Vagina (tissue), 1 donor: Measurements from ENCODE around the gene HOXA9.

GRCh38 chr7:25625323-25625900 is 397.1 kb upstream of the NPVF start:
- PRO-cap: no peak
- RAMPAGE, long total RNA: no peak

DNA sequence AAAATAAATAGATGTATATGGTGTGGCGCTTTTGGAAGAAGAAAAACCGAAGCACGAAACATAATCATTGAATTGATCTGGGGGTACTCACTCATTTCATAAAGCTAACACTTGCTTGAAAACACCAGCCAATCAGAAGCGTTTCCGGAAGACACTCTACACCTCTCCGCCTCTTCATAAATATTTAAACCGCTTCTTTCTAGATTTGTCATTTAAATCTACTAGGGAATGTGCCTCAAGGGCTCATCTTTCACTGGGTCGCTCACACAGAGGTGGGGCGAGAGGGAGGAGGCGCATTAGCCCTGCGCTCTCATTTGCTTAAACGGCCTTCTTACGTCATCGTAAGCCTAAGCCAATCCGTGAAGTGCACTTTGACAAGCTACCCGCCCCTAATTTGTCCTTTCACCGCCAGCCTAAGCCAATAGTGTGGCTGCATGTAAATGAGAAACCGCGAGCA is 289.9 kb upstream of the NFE2L3 start:
- PRO-cap: bidirectional peak, plus-strand start outside the sequence, minus-strand start at position 268 of the sequence
- RAMPAGE, long total RNA: no peak

DNA sequence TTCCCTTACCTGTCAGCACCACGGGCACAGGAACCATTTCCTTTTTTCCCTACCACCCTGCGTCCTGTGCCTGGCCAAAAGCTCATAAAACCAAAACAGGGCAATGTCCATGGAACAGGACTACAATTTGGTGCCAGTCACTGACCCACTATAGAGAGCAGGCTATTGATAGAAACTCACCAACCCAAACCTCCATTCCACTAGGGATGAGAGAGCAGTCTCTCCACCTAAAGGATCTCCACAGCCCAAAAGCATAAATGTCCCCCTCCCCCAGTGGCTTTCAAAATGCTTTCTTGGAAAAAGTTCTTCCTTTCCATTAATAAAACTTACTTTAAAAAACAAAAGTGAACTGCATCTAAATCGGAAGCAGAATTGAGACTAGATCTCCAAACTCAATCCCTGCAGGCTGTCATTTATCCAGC is 202.9 kb upstream of the NFE2L3 start:
- PRO-cap: no peak
- RAMPAGE, long total RNA: no peak

DNA sequence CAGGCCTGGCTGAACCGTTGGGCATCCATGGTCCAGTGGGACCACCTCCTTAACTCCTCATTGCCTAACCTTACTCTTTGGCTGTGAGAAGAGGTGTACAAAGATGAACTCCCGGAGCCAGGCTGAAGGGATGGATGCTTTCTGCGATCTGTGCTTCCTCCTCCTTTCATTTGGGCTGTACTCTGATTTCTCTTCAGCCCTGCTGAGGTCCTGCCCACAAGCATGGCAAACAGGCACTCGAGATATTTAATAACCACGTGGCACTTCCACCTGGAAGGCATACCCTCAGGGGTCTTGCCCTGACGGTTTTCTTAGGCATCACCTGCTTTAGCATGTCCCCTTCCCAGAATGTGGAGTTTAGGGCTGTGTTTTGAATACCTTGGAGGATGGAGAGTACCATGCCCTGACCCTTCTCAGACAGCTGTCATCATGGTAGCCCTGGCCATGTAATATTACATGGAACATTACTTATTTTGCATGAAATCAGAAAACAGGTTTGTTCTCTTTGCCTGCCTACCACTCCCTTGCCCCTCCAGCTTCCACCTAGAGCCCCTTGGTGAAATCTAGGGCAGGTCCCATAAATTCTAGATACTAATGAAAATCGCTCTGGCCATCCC is 21.9 kb downstream of the HNRNPA2B1 start:
- PRO-cap: no peak
- RAMPAGE, long total RNA: no peak

DNA sequence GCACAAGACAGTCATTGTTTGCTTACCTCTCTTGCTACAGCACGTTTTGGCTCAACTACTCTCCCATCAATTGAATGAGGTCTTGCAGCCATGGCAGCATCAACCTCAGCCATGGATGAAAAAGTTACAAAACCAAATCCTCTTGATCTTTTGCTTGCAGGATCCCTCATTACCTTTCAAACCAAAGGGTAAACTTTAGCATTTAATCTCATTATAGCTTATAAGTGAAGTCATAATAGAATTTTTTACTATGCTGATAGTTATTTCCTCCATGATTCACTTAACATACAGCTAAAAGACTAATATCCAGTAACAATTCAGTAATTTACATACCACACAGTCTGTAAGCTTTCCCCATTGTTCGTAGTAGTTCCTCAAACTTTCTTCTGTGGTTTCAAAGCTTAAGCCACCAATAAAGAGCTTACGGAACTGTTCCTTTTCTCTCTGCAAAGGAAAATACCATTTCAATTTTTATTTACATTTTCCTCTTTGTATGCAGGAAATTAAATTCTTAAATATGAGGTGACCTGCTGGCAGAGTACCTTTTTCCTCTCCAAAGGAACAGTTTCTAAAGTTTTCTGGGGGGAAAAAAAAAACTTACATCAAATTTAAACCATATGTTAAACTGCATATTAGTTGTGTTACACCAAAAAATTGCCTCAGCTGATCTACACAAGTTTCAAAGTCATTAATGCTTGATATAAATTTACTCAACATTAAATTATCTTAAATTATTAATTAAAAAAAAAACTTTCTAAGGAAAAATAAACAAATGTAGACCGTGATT is 3.1 kb downstream of the HNRNPA2B1 start:
- PRO-cap: no peak
- RAMPAGE, long total RNA: no peak

DNA sequence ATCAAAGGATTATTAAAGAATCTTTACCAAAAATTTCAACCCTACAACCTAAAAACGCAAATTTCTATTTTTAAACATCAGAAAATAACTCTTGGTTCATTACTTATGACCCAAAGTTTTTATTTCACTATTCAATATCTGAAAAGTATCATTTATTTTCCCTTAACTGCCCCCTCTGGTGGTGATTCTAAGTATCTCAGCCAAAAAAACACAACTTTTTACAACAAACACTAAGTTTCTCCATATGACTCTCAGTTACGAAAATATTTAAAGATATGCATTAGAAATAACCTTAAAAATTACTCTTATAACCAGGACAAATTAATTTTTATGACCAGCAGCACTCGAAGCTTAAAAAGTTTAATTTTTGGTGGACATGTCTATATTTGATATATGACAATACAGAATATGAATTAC is 2.5 kb downstream of the HNRNPA2B1 start:
- PRO-cap: no peak
- RAMPAGE, long total RNA: no peak

DNA sequence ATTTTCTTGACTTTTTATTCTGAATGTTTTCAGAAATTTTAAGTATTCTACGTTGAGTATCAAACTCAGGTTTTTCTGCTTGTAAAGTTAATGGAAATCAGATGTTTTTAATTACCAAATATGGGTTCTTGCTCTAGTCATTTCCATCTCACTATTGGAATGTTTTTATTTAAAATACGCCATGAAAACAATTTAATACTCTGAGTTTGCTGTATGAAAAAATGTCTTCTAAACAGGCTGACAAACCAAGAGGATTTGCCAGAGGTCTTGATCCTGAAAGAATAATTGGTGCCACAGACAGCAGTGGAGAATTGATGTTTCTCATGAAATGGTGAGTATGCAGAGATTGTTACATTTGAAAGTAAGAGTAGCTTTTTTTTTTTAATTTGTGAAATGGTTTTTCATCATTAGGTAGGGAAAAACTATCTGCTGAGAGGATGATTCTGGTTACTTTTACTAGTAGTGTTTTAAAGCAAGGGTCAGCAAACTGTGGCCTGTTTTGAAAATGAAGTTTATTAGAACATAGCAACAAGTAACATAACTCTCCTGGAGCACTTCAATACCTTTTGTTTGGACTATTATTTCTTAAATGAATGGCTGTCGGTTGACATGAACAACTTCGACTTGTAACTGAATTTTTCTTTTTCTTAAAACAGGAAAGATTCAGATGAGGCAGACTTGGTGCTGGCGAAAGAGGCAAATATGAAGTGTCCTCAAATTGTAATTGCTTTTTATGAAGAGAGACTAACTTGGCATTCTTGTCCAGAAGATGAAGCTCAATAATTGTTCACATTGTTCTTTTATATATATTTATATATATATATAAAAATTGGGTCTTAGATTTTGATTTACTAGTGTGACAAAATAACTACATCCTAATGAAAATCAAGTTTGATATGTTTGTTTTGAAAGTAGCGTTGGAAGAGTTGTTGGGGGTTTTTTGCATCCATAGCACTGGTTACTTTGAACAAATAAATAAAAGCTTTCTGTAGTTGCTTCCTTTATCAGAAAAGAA is 10.2 kb downstream of the CBX3 start:
- PRO-cap: no peak
- RAMPAGE, long total RNA: no peak

- PRO-cap: no peak
- RAMPAGE, long total RNA: no peak
These were observed 259.9 kb downstream of the SNX10 start for GRCh38 chr7:26551537-26551974.

DNA sequence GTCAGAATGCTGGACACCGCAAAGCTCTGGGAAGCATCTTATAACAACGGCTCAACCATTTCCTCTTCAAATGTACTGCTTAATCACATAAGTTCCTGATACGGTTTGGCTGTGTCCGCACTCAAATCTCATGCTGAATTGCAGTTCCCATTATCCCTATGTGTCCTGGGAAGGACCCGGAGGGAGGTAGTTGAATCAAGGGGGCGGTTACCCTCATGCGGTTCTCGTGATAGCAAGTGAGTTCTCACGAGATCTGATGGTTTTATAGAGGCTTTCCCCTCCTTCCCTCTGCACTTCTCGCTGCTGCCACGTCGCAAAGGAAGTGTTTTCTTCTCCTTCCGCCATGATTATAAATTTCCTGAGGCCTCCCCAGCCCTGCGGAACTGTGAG is 226.3 kb downstream of the SKAP2 start:
- PRO-cap: no peak
- RAMPAGE, long total RNA: no peak

DNA sequence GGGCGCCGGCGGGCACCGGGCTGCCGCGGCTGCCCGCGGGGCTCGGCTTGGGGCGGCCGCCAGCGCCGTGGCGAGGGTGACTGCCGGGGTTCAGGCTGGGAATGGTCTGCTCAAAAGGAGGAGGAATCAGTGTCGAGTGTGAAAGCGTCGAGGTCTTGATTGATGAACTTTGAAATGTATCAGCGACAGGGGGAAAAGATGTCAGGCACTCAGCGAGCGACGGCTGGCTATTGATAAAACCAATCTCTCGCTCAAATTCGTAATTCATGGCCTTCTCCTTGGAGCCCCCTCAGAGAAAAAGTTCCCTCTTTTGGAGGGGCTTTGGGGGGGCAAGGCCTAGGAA is 279 bp downstream of the HOXA2 start:
- PRO-cap: no peak
- RAMPAGE, long total RNA: no peak

DNA sequence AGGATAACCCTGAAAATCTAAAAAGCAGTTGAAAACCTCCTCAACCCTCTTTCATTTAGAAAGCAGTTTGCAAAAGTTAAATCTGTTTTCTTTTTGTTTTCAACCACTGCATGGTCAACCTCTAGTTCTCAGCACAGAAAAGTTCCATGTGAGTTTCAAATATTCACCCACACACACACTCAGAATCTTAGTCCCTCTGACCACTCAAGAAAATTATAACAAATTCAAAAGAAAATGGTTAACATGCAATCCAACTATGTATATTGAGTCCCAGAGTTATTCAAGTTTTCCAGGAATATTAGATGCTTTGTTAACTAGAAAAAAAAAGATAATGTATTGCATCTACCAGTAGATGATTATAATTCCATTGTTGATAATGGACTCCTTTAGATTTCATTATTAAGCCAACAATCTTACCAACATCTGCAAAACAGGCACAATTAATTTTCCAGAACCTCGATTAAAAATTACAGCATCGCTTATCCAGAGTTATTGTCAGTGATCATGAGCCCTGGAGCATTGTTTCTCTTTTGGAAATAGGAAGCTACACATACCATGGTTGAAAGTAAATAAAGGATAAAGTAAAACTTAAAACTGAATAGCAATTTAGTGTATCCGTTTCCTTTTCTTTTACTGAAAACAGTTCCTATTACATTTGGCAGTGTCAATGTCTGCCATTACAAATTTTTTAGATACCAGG is 9.7 kb upstream of the HOXA2 start:
- PRO-cap: no peak
- RAMPAGE, long total RNA: no peak

DNA sequence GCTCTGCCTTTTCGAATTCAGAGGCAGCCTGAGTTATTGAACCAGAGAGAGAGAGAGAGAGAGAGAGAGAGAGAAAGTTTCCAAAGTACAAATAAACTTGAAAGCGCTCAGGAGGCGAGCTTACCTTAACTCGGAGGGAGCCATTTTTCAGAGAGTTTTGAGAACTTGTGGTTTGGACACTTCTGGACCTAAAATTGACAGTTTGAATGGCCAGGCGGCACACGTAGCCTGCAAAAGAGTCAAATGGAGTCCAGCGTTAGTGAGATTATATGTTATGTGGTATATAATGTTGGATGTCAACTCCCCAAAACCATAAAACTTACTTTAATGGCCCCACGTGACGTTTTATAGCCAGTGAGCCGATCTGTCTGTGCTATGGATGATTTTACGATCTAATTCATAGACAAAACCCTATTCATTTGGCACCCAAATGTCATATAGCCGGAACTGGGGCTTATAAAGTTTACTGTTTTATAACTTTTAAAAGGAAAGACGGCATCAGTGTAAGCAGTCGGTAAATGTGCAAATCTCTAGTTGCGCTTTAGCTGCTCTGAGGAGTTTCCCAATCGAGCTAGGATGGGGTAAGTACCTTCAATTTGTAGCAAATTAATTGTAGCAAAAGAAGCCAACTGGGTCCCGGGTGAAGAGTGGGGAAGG is 3.4 kb downstream of the HOXA5 start:
- PRO-cap: no peak
- RAMPAGE, long total RNA: no peak

- PRO-cap: bidirectional peak, plus-strand start at chr7:27165867, minus-strand start at chr7:27165502
- RAMPAGE, long total RNA: start-site peak on the minus strand at chr7:27165284-27165392, 15 reads; start-site peak on the minus strand at chr7:27165467-27165498, 22 reads
These were observed at the start of gene HOXA9 for GRCh38 chr7:27165161-27165754. HOXA9 (minus strand) TSS chr7:27165537.

DNA sequence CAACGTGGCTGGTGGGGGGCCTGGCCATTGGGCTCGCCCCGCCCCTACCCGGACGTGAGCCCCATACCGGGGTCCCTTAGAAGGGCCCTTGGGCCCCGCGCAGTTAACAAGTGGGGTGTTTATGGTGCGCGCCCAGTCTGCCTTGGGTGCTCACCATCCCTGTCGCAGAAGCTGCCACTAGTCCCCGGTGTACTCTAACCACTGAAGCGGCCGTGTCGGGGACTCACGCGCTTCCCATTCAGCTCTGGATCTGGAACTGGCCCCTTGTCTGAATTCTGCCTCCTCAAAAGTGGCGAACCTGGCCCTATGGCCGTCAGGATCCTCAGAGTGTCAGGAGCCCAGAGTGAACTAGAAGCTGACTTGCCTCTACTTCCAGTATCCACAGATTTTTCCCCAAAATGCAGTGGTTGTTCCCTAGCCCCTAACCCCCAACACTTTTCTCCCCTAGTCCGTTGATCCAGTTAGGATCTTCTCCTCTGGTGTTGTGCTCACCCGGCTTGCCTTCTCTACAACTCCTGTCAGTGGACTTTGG is 494 bp upstream of the HOXA10 start:
- PRO-cap: no peak
- RAMPAGE, long total RNA: no peak

GRCh38 chr7:27200749-27201231 is 899 bp upstream of the HOXA13 start:
- PRO-cap: no peak
- RAMPAGE, long total RNA: no peak

GRCh38 chr7:27346659-27347691 is 104.4 kb downstream of the EVX1 start:
- PRO-cap: bidirectional peak, plus-strand start at chr7:27347126, minus-strand start at chr7:27346967; bidirectional peak, plus-strand start at chr7:27347421, minus-strand start at chr7:27347148
- RAMPAGE, long total RNA: no peak

DNA sequence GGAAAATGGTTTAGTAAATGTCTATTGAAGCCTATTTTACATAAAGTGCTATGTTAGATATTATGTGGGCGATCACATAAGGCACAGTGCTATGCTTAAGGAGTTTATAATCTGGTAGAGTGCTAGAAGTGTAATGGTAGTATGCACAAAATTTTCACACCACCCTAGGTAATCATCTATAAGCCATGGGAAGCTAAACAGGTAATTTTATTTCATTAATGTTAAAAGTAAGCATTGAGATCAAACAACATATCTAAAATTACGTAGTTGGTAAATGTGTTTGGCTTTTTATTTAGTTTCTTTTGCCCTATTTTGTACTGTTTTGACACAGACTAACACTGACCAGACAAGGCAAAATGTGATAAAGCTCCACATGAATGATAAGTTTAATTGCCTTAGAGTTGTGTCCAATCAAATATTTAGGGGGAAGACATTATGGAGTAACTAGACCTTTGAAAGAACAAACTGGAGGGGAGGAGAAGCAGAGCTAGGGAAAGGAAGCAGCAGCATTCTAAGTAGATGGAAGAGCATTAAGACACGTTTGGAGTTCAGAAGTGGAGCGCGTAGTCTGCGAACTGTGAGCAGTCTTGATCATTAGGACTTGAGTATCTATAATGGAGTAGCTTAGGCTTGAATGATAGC is 61.7 kb downstream of the TAX1BP1 start:
- PRO-cap: no peak
- RAMPAGE, long total RNA: start-site peak on the plus strand centred at position 299 of the sequence, 156 bp wide, 32 reads

DNA sequence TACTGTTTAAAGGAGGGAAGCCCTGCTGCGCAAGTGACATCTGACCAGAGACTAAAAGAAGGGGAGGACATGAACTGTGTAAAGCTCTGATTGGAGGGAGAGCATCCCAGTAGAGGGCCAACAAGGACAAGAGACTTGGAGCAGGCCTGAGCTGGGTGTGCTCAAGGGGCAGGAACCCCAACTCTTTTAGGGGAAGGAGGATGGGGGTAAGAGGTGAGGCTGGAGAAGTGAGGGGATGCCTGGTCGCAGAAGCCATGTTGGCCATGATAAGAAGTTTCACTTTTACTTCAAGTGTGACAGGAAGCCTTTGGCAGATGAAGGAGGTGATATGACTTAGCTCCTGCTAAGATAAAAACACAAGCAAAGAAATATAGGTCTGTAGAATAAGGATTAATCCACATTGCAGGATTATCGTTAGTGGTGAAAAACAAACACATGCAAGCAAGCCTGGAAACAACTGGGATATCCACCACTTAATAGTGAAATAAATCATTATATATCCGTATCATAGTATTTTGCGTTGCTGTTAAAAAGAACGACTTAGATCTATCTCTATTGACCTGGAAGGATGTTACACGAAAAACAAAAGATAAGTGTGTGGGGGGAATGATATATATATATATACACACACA is 208.2 kb downstream of the JAZF1 start:
- PRO-cap: no peak
- RAMPAGE, long total RNA: no peak

DNA sequence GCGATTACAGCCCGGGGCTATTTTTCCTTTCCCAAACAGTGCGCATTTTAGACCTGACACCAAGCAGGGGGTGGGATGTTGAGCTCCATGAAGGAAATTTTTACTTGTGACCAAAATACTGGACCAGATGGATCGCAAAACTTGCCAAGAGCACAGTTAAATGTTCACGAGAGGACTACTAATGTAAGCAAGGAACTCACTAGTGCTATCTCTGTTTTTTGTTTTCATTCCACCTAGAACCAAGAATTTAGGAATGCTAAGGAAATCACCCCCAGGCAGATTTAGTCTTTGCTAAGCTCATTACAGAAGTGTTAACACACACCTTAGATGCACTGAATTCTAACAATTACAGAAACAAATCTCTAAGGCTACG is 114.8 kb downstream of the JAZF1 start:
- PRO-cap: unidirectional peak, plus-strand start at position 126 of the sequence
- RAMPAGE, long total RNA: no peak

DNA sequence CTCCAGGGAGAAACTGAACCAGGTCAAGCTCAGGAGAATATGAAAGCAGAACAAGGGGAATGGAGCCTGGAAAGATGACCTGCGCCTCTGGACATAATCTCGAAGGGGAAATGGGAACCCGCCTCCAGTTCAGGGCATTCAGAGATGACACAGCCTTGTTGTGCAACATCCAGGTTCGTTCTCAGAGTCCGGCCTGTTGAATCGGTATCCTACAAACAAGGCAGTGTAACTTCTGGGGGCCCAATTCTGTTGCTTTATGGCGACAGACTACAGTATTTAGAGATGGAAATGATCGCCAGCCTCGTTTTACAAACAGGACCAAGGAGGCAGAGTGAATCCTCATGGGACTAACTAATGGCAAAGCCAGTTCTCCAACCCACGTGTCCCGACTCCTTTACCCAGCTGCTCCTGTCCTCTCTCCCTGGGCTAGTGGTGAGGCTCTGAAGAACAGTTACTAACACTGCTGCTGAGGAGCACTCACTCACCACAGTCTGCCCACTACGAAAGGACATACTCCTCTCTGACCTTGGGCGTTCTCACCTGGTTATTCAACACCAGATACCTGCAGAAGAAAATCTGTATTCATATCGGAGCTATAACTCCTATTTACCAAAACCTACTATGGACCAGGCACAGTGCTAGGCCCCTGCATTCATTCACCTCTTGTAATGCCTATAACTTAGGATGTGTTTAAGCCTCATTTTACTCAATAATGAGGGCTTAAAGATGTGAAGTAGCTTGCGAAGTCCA is 67.5 kb downstream of the JAZF1 start:
- PRO-cap: bidirectional peak, plus-strand start at position 196 of the sequence, minus-strand start at position 101 of the sequence
- RAMPAGE, long total RNA: no peak